ENCODE data around the gene WRNIP1.

DNA sequence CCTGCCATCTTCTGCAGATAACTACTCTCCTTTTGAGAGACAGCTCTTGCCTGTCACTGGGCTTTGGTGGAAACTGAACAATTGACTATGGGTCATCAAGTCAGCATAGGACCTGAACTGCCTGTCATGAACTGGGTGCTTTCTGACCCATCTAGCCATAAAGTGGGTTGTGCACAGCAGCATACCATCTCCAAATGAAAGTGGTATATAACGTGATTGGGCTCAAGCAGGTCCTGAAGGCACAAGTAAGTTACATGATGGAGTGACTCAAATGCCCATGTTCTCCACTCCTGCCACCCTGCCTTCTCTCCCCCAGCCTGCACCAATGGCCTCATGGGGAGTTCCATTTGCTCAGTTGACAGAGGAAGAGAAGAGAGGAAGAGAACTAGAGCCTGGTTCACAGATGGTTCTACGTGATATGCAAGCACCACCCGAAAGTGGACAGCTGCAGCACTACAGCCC, 59.3 kb upstream of the GMDS start:
- PRO-cap, result no peak
- RAMPAGE, long total RNA, 4 experiments, result no peak in any of the 4 experiments

DNA sequence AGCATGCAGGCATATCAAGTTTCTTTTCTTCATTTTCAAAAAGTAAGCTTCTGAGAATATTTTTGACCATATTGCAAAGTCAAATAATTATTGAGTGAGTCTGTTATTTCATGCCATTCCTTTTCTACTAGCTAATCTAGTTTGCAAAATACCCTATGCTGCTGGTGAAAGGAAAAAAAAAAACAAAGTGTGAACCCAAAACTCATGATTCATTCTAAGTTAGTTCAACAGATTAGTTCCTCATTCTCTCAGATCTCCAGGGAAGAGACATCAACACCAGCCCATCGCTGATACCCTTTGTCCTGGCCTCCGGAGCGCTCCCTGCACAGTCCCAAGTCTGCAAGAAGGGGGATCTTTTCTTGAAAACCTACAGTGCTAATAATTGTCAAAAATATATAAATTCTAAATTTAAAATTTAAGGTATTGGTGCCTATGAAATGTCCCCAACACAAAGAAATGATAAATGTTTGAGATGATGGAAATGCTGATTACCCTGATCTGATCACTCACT, 106.7 kb upstream of the GMDS start:
- PRO-cap, result no peak
- RAMPAGE, long total RNA, 4 experiments, result no peak in any of the 4 experiments

- PRO-cap, result no peak
- RAMPAGE, long total RNA, 4 experiments, result no peak in any of the 4 experiments
Measured at GRCh38 chr6:2369962-2370442, 124.6 kb upstream of the GMDS start.

GRCh38 chr6:2502345-2502721, 248.4 kb downstream of the MYLK4 start:
- PRO-cap, result no peak
- RAMPAGE, long total RNA, 4 experiments, result no peak in any of the 4 experiments

GRCh38 chr6:2623166-2623861, 127.4 kb downstream of the MYLK4 start:
- PRO-cap, result no peak
- RAMPAGE, long total RNA, 4 experiments, result no peak in any of the 4 experiments

GRCh38 chr6:2632194-2632773, 118.4 kb downstream of the MYLK4 start:
- PRO-cap, result no peak
- RAMPAGE, long total RNA, 4 experiments, result no peak in any of the 4 experiments

DNA sequence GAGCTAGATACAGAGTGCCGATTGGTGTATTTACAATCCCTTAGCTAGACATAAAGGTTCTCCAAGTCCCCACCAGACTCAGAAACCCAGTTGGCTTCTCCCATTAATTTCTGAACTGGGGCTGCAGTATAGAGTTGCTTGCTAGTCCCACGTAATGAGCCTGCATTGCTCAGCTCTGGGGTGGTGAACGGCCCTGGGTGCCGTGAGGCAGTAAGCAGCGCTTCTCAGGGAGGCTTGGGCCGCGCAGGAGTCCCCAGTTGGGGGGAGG, 2.1 kb upstream of the WRNIP1 start:
- PRO-cap, result no peak
- RAMPAGE, long total RNA, 4 experiments, result no peak in any of the 4 experiments

DNA sequence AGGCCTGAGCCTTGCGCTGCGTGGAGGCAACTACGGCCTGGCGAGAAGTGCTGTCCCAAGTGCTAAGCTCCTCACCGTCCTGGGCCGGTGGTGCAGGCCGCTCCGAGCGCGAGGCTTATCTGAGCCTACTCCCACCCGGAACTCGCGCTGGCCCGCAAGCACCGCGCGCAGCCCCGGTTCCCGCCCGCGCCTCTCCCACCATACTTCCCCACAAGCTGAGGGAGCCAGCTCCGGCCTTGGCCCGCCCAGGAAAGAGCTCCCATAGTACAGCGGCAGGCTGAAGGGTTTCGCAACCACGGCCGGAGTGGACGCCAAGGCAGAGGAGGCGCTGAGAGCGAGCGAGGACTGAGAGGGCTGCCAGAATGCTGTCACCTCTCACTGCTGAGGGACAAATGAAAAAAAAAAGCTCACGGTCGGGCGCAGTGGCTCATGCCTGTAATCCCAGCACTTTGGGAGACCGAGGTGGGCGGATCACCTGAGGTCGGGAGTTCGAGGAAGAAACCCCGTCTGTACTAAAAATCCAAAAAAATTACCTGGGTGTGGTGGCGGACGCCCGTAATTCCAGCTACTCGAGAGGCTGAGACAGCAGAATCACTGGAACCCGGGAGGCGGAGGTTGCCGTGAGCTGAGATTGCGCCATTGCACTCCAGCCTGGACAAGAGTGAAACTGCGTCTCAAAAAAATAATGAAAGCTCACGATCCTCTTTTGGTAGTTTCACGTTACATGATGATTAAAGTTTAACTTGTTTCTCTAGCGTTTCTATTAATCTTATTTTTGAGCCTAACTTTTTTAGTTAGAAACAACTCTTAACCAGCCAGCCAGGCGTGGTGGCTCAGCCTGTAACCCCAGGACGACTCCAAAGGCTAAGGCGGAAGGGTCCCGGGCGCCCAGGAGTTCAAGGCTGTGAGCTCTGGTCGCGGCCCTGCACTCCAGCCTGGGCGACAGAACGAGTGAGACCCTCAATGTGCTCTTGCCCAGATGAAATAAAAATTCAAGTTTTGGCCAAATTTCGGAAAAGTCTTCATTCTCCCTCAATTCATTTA, 1.4 kb upstream of the WRNIP1 start:
- PRO-cap, result no peak
- RAMPAGE, long total RNA, 4 experiments, result no peak in any of the 4 experiments

- PRO-cap, result bidirectional peak, plus-strand start at chr6:2765522, minus-strand start at chr6:2765084; unidirectional peak, plus-strand start at chr6:2765696; bidirectional peak, plus-strand start at chr6:2766016, minus-strand start at chr6:2765925
- RAMPAGE, long total RNA, 4 experiments, result no peak in any of the 4 experiments
Measured at GRCh38 chr6:2765248-2766352, at the start of gene WRNIP1. Gene WRNIP1, plus strand, starts transcription at chr6:2765393.

- PRO-cap, result no peak
- RAMPAGE, long total RNA, 4 experiments, result no peak in any of the 4 experiments
Measured at GRCh38 chr6:2831462-2832216, 10.0 kb downstream of the SERPINB1 start.

GRCh38 chr6:2873127-2873397, 30.0 kb downstream of the SERPINB9 start:
- PRO-cap, result no peak
- RAMPAGE, long total RNA, 4 experiments, result no peak in any of the 4 experiments

DNA sequence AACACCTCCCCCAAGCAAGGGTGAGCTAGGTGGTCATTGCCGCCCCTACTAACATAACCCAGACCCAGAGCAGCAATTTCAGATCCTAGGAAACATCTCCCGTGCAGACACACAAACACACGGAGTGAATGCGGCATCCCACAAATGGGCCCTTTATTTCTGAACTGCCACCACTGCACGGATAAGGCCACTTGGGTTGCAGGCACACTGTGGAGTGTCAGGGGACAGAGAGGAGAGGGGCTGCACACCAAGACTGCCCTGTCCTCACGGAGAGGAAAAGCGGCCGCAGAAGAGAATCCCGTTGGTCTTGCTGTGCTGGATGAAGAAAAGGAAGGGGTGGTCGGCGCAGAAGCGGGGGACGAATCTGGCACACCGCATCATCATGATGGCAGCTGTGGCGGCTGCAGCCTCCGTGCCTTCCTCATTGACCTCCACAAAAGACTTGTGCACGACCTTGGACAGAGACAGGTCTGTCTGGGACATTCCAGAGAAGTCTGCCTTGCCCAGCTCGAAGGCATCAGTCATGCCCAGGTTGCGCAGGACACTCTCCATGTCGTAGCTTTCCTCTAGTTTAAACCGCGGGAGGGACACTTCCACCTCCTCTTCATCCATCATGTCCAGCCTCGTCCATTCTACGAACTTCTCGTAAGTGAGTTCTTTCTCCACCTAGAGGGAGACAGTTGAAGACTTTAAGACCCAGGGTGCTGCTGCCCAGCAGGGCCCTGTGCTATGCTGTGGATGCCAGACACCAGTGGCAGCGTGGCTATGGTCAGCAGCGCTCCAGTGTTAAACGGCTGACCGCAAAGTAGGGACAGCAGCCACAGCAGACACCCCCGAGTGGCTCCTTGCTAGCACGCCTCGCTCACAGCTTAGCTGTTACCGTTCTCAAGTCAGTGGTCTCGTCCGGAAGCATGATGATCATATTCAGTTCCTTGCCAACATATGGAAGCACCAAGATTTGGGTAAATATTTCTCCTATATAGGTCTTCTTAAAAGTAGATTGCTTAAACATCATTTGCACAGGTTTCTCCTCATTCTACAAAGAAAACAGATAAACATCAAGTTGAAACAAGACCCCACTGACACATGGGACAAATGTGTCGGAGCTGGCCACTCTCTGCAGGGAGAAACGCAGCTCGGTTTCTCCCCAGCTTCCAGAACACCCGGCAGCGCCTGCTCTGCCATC, 22.9 kb downstream of the SERPINB6 start:
- PRO-cap, result no peak
- RAMPAGE, long total RNA, 4 experiments, result start-site peak on the minus strand in 1 of 4 experiments, centred at position 950 of the sequence, 98 reads per replicate

GRCh38 chr6:2955470-2955768, 15.9 kb downstream of the SERPINB6 start:
- PRO-cap, result no peak
- RAMPAGE, long total RNA, 4 experiments, result start-site peak on the minus strand in 1 of 4 experiments, at chr6:2955604-2955649 at its widest, 22 reads per replicate

DNA sequence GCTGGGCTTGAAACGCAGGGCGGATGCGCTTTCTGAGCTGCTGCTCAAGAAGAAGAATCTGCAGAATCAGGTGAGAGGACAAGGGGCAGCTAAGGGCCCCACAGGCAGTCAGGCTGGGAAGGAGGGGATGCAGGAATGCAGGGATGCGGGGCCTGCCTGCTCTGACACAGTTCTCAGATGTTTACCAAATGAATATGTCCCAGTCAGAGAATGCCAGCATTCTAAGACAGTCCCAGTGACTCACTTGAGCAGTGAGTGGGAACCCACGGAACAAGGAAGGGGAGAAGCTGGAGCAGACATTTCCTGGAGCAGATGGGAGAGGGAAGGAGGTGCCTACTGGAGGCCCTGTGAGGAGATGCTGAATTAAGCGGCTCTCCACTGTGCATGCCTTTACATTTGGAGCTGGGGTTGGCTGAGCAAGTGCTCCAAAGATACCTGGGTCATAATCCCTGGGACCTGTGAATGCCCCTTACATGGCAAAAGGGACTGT, 11.0 kb downstream of the SERPINB6 start:
- PRO-cap, result unidirectional peak, plus-strand start at position 311 of the sequence
- RAMPAGE, long total RNA, 4 experiments, result no peak in any of the 4 experiments

GRCh38 chr6:2970702-2971428, 502 bp downstream of the SERPINB6 start:
- PRO-cap, result bidirectional peak, plus-strand start at chr6:2970948, minus-strand start at chr6:2970898; bidirectional peak, plus-strand start at chr6:2971368, minus-strand start at chr6:2971268
- RAMPAGE, long total RNA, 4 experiments, result no peak in any of the 4 experiments

DNA sequence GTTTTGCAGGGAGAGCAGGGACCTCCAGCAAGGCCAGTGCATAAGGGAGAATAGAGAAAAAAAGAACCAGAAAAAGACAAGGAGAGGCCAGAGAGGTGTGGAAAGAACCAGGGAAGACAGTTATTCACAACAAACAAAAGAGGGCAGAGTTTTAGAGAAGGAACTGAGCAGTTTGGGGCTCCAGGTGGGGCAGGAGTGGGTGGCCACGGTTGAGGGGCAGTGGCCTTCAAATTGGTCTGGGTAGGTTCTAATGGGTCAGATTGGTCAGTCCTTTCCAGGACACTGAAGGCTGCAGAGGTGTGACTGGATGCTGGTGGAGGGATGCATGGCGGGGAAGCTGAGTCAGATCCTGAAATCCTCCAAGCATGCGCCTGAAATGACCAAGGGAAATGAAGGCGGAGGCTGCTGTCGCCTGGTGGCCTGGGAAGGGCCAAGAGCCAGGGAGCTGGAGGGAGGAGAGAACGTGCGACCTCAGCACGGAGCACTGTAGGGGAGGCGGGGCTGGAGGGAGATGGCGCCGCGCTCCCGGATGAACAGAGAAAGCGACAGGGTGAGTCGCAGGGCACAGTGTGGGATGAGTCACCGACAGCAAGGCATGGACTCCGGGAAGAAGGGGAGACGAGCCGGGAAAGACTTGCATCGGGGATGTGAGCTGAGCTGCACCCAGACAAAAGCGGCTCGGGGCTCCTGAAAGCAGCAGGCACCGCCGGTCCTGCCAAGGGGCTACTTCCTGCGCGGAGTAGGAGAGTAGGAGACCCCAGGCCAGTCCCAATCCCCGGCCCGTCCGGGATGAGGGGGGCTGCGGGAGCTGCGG, 11.3 kb upstream of the NQO2 start:
- PRO-cap, result bidirectional peak, plus-strand start at position 433 of the sequence, minus-strand start at position 339 of the sequence; bidirectional peak, plus-strand start at position 489 of the sequence, minus-strand start at position 486 of the sequence
- RAMPAGE, long total RNA, 4 experiments, result start-site peak on the plus strand in 1 of 4 experiments, centred at position 488 of the sequence, 48 reads per replicate

- PRO-cap, result bidirectional peak, plus-strand start at chr6:2989105, minus-strand start at chr6:2989090; unidirectional peak, minus-strand start at chr6:2989336
- RAMPAGE, long total RNA, 4 experiments, result no peak in any of the 4 experiments
Measured at GRCh38 chr6:2988974-2989438, 10.7 kb upstream of the NQO2 start.

DNA sequence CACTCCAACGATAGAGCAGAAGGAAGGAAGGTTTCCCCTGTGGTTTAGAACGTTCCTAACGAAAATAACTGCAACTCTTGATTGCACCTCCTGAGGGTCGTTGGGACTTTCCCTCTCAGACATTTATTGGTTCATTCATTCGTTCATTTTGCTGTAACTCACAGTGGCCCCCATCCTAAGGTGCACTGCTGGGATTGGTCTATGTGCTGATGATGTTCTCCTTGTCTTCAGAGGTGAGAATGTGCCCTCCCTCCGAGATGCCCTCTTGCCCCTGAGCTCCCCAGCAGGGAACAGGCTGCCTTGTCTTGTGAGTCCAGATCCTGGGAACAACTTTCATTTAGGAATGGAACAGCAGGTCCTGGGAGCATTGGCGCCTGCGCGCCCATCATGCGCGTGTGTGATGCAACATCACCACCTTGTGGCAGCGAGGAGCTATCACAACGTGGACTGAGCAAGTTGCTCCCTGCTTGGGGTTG, 12.5 kb upstream of the RIPK1 start:
- PRO-cap, result no peak
- RAMPAGE, long total RNA, 4 experiments, result no peak in any of the 4 experiments

GRCh38 chr6:3088923-3089898, 20.9 kb downstream of the RIPK1 start:
- PRO-cap, result no peak
- RAMPAGE, long total RNA, 4 experiments, result start-site peak on the plus strand in 1 of 4 experiments, at chr6:3089136-3089654 at its widest, 5 to 23 reads per replicate

GRCh38 chr6:3118068-3118488, 433 bp upstream of the BPHL start:
- PRO-cap, result bidirectional peak, plus-strand start at chr6:3118359, minus-strand start at chr6:3118368
- RAMPAGE, long total RNA, 4 experiments, result no peak in any of the 4 experiments

All from Peyer's patch (tissue), 4 donors.